SK-MEL-5 (cell line): ENCODE data around the genes CPLX1 and FGFRL1.

DNA sequence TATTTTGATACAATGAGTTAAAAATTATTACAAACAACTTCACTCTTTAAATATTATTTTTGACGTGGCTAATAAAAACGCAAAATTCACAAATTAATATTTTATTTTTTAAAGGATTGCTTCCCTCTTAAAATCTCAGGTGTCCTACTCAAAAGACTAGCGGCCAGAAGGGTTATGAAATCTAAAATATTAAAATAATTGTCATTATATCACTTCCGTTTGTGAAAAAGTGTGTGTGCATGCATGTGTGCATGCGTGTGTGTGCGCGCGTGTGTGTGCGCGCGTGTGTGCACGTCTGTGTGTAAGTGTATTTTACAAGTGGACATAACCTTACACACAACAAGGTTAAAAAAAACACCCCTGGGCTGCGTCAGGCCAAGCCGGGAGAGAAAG is 390 bp upstream of the ZNF595 start:
RAMPAGE:
- cytosol, long total RNA = no peak
- long total RNA = no peak
- nucleus, long total RNA = no peak

GRCh38 chr4:244434-244745 is 60.9 kb downstream of the ZNF732 start:
RAMPAGE:
- cytosol, long total RNA = no peak
- long total RNA = no peak
- nucleus, long total RNA = no peak

RAMPAGE:
- cytosol, long total RNA = no peak
- long total RNA = no peak
- nucleus, long total RNA = no peak
Measured at GRCh38 chr4:477612-478479, 21.1 kb downstream of the ZNF721 start.

DNA sequence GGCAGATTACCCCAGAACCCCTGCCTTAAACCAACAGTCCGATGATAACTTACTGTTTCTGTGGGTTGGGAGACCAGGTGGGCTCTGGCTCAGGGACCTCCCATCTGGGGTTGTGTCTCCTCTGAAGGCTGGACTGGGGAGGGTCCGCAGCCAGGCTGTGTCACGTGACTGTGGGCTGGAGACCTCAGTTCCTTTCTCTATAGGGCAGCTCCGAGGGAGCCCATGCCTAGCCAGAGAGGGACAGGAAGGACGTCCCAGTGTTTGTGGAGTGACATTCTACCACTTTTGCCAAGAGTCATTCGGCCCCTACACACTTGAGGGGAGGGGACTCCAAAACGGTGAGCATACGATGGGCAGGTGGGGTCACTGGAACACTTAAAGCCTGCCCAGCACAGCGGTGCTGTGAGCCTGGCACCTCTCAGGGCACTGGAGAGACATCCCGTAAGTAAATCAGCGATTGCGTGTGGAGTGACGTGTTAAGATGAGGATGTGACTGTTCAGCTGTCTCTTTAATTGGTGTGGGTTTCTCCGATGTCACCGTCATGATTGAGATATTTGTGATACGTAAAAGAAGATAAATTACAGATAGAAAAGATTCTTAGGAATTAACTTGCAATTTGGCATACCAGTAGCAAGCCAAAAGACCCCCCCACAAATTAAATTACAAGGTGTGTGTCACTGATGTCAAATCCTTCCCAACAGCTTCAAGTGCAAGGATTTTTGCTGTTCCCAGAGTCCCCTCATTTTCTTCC is 4.6 kb downstream of the PCGF3 start:
RAMPAGE:
- cytosol, long total RNA = no peak
- long total RNA = no peak
- nucleus, long total RNA = no peak

GRCh38 chr4:726063-726527 is 20.5 kb downstream of the PCGF3 start:
RAMPAGE:
- cytosol, long total RNA = no peak
- long total RNA = no peak
- nucleus, long total RNA = no peak

RAMPAGE:
- cytosol, long total RNA = no peak
- long total RNA = no peak
- nucleus, long total RNA = no peak
Measured at GRCh38 chr4:765655-766532, 60.0 kb downstream of the CPLX1 start.

RAMPAGE:
- cytosol, long total RNA = no peak
- long total RNA = no peak
- nucleus, long total RNA = no peak
Measured at GRCh38 chr4:780584-781516, 45.1 kb downstream of the CPLX1 start.

DNA sequence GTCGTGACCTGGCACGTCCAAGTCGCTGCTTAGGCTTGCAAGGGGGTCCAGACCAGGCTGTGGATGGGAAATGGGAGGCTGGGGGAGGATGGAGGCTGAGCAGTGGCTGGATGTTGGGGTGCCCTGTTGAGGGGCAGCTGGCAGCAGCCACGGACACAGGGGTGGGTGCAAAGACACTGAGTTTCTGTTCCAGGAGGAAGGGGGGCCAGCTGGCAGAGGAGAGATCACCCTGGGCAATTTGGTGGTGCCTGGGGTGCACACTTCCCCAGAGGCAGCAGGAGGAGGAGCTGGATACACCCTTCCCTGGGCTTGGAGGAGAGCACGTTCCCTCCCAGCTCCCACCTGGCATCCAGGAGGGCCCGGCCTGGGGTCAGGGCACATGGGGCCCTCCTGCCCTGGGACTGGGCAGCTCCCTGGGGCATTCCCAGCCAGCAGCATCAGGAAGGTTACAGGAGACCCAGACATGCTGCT is 42.8 kb downstream of the CPLX1 start:
RAMPAGE:
- cytosol, long total RNA = no peak
- long total RNA = no peak
- nucleus, long total RNA = no peak

DNA sequence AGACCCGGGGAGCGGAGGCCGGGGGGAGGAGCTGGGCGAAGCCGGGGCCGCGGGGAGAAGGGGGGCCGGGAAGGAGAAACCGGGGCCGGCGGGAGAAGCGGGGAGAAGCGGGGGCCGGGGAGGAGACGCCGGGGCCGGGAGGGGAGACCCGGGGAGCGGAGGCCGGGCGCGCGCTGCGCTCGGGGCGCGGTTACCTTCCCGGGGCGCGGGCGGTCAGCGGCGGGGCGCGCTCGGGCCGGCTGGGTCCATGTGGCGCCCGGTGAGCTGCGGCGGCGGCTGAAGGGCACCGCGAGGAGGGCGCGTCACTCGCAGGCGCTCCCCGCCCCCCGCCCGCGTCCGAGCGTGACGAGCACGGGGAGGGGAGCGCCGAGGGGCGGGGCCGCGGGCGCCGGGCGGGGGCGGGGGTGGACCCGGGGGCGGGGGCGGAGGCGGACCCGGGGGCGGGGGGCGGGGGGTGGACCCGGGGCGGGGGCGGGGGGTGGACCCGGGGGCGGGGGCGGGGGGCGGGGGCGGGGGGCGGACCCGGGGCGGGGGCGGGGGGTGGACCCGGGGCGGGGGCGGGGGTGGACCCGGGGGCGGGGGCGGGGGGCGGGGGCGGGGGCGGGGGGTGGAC is at the start of gene CPLX1:
Gene CPLX1, minus strand, starts transcription at position 278 of the 613 bp plus-strand sequence.
RAMPAGE:
- cytosol, long total RNA = no peak
- long total RNA = no peak
- nucleus, long total RNA = no peak

DNA sequence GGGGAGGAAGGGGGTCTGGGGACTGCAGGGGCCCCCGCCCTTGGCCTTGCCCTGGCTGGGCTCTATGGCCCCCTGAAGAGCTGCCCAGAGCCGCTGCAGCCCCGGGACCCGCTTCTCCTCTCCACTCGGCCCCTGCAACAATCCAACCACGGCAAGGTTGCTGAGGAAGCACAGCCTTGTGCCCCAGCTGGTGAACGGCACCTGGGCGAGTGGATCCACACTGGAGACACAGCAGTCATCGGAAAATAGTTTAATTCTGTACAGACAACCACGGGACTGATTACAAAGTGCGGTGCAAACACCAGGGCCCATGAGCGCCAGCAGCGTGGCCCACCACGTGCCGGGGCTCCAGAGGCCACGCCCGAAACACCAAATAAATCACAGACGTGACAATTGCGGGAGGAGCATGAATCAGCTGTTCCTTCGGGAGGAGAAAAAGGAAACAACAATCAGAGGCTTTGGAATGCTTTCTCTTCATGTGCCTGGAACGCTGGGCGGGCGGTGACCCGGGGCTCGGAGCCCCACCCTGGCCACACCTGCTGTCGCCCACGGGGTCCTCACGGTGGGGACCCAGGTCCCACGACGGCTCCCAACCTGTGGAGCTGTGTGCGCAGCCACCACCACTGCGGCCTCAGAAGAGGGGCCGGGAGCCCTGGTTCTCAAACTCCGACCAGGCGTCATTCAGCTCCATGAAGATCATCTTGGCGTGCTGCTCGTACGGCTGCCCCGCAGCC is 23.3 kb upstream of the CPLX1 start:
RAMPAGE:
- cytosol, long total RNA = no peak
- long total RNA = no peak
- nucleus, long total RNA = no peak

DNA sequence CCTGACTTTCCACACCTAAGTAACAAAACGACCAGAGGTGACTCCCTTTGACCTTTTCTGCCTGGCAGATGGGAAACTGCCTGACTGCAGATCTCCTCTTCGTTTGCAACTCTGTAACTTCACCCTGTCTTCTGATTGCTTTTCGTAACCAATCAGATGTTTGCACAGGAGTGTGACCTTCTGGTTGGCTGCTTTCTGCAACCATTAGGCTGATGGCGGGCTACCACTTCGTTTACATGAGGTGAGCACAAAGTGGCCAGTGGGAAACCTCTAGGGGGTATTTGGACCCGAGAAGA is 27.3 kb downstream of the GAK start:
RAMPAGE:
- cytosol, long total RNA = no peak
- long total RNA = no peak
- nucleus, long total RNA = no peak

GRCh38 chr4:919323-919997 is 12.7 kb downstream of the GAK start:
RAMPAGE:
- cytosol, long total RNA = no peak
- long total RNA = no peak
- nucleus, long total RNA = no peak

RAMPAGE:
- cytosol, long total RNA = no peak
- long total RNA = no peak
- nucleus, long total RNA = no peak
Measured at GRCh38 chr4:925988-926237, 6.2 kb downstream of the GAK start.

DNA sequence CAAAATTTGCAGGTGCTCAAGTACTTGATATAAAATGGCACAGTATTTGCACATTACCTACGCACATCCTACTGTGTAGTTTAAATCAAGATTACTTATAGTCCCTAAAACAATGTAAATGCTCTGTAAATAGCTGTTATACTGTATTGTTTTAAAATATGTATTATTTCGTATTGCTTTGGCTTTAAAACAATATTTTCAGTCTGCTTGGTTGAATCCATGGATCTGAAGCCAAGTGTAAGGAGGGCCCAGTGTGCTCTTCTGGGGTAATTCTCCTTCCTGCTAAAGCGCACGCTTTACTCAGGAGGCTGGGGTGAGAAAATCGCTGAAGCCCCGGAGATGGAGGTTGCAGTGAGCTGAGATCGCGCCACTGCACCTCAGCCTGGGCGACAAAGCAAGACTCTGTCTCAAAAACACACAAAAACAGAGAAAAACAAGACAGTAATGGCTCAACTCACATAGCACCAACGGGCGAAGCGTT is 456 bp upstream of the IDUA start:
RAMPAGE:
- cytosol, long total RNA = no peak
- long total RNA = no peak
- nucleus, long total RNA = no peak

GRCh38 chr4:1001977-1002200 is 8.7 kb upstream of the SLC26A1 start:
RAMPAGE:
- cytosol, long total RNA = no peak
- long total RNA = no peak
- nucleus, long total RNA = no peak

RAMPAGE:
- cytosol, long total RNA = no peak
- long total RNA = no peak
- nucleus, long total RNA = no peak
Measured at GRCh38 chr4:1011073-1011870, at the start of gene FGFRL1. Gene FGFRL1, plus strand, starts transcription at chr4:1011626.

DNA sequence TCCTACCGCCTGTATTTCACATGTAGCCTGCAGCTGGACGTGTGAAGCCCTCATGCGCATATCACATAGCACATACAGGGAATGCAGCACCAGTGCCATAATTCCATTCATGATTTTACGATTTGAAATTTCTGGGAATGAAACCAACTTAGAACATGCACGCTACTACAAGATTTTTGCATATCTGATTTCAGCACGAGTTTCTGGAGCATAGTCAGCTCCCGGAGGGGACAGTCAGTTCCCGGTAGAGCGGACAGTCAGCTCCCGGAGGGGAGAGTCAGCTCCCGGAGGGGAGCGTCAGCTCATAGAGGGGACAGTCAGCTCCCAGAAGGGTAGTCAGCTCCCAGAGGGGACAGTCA is 41.8 kb downstream of the FGFRL1 start:
RAMPAGE:
- cytosol, long total RNA = no peak
- long total RNA = no peak
- nucleus, long total RNA = no peak

DNA sequence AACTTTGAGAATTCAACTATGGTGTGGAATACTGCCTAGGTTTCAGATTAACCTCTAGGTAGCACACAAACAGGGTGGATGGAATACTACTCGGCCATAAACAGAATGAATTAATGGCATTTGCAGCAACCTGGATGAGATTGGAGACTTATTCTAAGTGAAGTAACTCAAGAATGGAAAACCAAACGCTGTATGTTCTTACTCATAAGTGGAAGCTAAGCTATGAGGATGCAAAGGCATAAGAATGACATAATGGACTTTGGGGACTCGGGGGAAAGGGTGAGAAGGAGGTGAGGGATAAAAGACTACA is 14.5 kb upstream of the RNF212 start:
RAMPAGE:
- cytosol, long total RNA = no peak
- long total RNA = no peak
- nucleus, long total RNA = no peak

RAMPAGE:
- cytosol, long total RNA = no peak
- long total RNA = no peak
- nucleus, long total RNA = no peak
Measured at GRCh38 chr4:1218462-1219153, 30.3 kb downstream of the CTBP1 start.

GRCh38 chr4:1241719-1242318 is 7.1 kb downstream of the CTBP1 start:
RAMPAGE:
- cytosol, long total RNA = no peak
- long total RNA = no peak
- nucleus, long total RNA = no peak